Epithelial cell of esophagus (primary cell): ENCODE measurements around a stretch of chr13.

DNA sequence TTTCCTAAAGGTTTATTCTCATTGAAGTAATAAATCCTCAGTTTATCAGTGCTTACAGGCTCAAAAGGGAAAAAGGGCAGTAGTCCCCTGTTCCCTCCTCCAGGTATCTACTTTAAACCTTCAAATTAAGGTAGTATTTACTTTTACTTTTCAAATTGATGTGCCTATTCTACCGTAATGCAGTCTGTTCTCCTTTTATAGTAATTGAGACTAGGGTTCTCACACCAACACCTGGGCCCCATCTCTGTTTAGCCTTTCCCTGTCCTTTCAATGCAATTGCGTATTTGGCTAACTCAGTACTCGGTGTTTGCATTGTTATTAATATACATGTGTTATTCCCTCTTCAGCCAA, 30.1 kb downstream of the USPL1 start:
- RRBS = no CpG with 5 or more reads among the region's 3 CpGs

GRCh38 chr13:30810154-30810470, 74.8 kb downstream of the ALOX5AP start:
- RRBS = no CpG with 5 or more reads among the region's 4 CpGs

DNA sequence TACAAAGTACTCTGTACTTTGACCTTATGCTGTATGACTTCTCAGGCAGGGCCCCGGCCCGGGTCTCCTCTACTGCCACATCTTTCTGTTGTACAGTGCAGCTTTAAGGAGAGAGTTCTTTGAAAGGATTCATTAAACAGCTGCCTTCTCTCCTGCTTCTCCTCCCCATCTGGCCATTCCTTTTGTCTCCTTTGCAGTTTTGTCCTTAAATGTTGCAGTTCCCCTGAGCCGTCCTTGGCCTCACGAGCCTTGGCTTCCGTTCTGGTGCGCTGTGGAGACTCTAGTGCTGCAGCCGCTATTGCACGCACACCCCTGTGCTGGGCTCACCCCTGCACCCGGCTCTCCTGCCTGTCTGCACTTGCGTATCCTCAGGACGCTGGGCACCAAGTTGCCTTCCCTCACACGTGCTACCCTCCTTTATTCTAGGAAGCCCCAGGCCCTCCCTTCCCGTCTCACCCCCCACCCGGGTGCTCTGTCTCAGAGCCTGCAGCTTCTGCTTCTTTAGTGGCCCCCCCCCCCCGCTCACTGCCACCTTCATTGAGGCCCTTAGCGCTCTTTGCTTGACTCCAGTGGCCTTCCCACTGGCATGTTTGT, 8.4 kb downstream of the B3GLCT start:
- RRBS = no CpG with 5 or more reads among the region's 16 CpGs

DNA sequence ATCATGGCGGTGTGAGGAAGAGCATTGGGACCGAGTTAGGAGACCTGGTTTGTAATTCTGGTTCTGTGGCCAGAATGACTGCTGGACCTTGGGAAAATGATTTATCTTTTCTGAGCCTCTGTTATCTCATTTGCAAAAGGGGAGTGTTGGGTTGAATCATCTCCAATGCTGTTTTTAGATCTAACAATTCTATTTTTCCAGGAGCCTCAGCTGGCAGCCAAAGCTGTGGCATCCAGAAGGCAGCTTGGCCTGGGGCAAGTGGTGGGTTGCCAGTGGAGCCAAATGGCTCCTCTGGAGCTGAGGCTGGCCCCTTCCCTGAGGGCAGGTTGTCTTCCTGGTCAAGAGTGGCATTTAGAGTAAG, 21.2 kb downstream of the B3GLCT start:
- RRBS = no CpG with 5 or more reads among the region's 2 CpGs

DNA sequence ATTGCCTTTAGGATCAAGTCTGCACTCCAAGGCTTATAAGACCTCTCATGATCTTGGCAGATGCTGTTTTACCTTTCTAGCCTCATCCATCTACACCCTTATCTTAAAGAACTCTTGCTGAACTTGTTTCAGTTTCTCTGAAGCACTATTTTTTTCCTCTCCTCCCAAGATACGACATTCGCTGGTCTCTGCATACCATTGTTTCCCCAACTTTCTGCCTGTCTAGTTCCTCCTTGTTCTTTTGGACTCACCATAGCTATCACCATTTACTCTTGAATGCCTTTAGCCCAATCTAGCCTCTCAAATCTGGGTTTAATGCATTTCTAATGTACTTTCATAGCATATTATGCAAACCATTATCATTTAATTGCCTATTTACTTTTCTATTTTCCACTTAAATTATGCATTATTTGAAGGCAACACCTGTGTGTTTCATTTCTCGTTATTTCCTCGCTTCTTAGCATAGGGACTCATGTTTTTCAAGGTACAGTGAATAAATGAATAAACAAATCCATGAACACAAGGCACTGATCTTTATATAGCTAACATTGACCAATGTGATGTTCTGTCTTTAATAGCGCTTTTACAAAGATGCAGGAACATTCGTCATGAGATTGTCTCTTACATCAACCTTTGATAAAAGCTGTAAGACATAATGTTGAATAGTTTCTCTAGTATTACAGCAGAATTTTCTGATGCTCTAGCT, 121.0 kb downstream of the B3GLCT start:
- RRBS = no CpG with 5 or more reads among the region's 6 CpGs

DNA sequence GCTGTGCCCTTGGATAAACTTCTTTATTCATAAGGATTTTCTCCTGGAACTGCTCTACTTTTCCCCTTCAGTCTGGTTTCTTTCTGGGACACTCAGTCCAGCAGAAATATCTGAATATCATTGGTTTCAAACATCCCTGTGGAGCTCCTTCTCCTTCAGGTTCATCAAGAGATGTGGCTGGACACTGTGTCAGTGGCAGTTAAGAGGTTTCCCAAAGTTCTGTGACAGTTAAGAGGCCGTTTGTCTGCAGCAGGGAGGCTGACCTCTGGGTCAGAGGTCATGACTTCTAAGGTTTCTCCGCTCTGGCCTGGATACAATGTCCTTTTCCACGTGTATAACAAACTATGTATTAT, 174.8 kb downstream of the B3GLCT start:
- RRBS = no CpG with 5 or more reads among the region's 3 CpGs

DNA sequence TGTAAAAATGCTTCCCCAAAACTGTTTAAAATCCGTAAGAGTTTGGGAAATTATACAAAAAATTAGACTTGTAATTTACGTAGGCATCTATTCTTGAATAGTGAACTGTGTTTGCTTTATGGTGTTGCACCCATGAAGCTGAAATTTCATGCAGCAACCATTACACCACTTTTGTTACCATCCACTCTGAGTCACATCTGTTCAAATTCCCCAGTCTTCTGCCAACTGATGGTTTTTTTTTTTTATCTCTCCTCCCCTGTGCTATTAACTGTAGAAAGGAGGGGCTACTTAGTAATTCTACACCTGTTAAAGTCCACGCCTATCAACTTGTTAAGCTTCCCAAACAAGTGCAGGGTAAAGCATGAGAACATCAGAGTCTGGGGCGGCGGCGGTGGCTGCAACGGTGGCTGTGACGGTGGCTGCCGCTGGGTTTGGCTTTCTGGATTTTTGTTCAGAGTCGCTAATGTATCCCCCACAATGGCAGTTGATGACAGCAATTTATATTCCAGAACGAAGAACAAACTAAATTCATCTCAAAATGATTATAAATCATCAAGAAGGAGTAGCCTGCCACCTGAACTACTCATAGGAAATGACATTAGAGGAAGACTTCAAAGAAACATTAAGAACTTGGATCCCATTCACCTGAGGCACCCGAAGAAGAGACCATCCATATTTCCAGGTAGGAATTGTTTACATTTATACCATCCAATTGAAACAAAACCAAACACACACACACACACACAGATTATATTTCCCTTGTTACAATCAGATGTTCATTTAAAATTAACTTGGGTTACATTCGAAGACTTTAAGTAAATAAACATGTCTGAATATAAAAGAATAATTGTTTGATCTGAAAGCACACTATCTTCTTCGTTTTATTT, 85.8 kb upstream of the FRY start:
- RRBS = no CpG with 5 or more reads among the region's 14 CpGs

- RRBS = no CpG with 5 or more reads among the region's 6 CpGs
Observed at GRCh38 chr13:32175286-32175824, 139.8 kb downstream of the ZAR1L start.

DNA sequence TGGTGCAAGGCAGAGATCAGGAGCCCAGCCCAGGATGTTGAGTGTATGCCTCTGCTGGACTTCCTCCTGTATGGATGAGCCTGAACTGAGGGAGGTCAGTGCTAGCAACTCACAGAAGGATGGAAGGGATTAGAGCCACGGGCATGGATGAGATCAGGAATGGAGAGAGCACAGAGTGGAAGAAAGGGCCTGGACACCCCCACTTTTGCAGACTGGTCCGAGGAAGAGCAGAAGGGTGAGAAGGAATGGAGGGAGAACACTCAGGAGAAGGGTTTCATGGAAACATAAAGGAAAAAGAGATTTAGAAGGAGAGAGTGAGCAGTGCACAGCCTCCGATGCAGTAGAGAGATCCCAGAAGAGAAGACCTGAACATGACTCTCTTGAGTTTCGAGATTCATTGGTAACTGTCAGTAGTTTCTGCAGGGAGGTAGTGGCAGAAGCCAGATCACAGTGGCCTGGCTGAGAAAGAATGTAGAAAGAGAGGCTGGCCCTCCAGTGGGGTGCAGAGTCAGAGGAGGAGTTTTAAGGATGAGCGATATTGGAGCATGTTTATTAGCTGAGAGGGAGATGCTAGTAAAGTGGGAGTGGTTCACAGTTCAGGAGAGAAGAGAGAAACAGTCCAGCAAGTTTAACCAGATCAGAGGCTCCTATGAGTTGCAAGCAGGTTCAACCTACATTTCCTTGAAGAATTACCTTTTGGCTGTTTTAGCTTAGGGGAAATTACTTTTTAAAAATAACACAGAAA, 109.0 kb downstream of the ZAR1L start:
- RRBS = no CpG with 5 or more reads among the region's 5 CpGs

DNA sequence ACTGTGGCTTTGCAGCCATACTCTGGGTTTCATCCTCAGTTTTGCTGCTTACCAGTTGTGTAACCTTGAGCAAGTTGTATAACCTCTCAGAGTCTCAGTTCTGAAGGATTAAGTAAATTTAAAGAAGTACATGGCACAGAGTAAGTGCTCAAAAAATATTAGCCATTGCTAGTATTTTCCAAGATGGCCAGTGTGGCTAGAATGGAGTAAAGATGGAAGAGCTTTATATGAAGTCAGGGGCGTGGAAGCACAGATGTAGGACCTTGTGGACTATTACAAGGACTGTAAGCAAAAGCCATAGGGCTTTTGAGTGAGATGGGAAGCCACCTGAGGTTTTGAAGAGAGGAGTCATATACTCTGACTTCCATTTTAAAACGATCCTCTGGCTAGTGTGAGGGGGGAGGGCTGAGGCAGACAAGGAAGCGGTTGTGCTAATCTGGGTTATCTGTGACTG, 203.7 kb downstream of the PDS5B start:
- RRBS = no CpG with 5 or more reads among the region's 3 CpGs

GRCh38 chr13:33221241-33221965, 64.2 kb downstream of the STARD13 start:
- RRBS = no CpG with 5 or more reads among the region's 7 CpGs

DNA sequence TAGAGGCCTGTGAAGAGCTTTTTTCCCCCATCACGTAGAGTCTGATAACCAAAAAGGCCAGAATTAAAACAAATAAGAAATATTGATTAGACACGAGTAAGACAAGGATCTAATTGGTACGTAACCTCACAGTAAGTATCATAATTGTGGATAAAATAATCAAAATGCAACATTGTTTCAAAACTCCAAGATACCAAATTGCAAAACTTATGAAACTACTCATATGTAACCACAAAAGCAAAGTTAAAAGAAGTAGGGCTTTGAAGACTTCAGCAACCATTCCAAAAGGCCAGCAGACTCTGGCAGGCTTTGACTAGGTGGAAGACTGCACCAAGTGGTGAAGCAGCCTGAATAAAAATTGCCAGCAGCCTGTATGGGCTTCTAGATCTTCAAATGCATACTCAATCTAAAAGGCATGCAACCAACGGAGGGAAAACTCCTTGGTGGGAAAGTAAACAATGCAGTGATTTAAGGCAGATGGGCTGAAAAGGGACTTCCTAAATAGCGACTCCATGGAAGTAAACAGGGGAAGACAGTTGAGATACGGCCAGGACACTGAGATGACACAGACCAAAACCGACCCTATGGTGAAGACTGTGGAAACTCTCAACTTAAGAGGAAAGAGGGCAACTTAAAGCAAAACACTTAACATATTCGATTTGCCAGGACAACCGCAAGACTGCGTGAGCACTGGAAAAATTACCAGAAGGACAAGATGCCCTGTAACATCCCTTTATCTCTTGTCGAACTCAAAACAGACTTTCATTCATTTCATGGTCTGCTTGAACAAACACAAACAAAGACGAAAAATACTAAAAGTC, 56.6 kb downstream of the STARD13 start:
- RRBS = no CpG with 5 or more reads among the region's 12 CpGs

DNA sequence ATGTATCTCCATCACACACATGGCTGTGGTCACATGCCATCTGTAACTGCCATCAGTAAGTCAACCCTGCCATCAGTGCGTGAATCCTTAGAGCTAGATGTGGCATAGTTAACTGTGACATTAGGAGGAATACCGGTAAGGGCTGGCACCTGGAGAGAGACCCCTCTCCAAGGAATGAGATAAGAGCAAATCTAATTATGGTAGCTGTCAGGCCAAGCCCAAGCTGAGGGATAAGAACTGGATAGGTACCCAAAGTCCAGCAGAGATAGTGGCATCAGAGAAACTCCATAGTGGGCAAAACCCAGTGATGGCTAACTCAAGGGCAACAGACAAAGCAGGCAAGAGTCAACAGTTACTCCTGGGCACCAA, 28.4 kb upstream of the STARD13 start:
- RRBS = no CpG with 5 or more reads among the region's 2 CpGs

GRCh38 chr13:33322086-33322820, 36.7 kb upstream of the STARD13 start:
- RRBS = no CpG with 5 or more reads among the region's 13 CpGs

DNA sequence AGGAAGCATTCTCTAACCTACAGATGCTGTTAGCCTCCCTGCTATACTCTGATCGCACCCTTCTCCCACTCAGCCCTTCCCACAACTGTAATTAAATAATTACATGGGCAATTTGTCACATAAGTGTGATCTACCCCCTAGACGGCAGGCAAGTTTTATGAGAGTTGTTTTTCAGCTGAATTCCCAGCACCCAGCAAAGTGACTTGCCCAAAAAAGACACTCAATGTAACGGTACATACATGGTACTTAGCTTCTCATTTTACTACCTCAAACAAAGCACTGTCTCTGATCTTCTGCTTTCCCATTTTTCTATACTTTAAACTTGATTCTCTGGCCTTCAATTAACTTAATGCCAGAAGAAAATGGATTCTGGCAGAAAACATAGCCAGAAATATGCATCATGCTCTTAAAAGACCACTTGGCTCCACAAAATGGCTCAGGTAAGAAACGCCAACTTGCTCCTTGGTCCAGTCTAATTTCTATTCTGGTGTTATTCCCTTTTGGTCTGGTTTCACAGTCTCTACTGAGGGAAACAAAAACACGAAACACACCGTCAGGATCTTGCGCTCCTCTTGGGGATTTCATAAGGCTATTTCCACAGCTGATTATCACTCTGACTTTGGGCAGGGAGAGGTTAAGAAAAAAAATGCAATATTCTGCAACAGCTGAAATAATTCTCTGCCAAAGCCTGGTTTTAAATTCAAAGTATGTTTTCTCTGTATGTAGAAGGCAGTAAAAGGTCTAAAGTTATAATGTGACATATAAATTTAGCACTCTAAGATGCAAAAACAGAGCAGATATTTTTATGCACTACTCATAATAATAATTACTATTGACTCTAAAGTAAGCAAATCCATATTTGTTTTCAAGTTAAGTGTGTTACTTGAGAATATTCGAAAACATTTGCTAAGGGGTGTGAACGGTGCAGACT, 38.1 kb upstream of the STARD13 start:
- RRBS = no CpG with 5 or more reads among the region's 9 CpGs

DNA sequence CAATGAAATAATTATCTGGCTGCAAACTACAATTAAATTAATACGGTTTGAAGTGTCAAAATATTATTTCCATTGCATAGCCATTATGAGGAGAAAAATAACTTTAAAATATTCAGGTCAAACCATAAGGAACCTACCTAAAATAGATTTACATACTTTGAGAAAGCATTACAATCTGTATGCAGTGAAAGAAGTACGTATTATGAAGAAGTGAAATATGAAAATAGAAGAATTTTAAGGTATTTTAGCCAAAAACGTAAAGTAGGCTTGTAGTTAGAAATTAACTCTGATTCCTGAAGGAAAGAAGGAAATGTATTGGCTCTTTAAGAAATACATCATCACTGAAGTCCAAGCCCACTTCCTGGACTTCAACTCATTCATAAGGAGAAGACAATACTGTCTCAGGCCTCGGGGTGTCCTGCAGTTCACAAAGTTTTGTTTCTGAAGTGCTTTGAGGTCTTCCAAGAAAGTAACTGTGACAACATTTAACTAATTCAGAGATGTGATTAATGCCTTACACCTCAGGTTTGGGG, 65.6 kb upstream of the STARD13 start:
- RRBS = no CpG with 5 or more reads among the region's 4 CpGs

DNA sequence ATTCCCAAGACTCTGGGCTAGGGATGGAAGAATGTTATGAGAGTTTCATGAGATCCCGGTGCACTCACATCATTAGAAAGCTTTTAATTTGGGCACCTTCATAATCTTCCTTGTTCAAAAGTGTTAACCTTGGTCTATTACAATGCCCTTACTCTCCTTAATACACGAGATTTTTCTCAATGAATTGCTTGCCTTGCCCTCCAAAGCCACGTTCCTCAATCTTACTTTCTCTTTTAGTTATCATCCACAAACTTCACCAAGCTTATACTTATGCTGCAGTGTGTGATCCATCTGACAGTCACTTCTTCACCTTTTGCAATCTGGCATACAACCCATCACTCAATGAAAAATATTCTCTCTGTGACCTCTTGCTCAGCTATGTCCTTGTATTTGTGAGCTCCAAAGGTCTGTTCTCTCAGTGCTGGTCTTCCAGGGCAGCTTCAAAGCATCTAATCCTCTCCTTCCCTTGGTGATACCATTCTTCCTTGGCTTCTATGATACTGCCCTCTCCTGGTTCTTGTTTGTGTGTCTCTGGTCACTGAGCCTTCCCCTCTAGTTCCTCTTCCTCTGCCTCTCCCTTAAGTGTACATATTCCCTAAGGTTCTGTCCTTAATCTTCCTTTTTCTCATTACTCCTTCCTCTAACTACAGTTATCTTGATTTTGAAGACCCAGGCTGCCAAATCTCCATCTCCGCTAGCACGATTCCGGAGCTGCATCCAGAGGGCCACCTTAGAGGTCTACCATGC, 202.2 kb upstream of the STARD13 start:
- RRBS = no CpG with 5 or more reads among the region's 6 CpGs

- RRBS = no CpG with 5 or more reads among the region's 7 CpGs
Observed at GRCh38 chr13:33610365-33610690, 207.6 kb upstream of the RFC3 start.

- RRBS = no CpG with 5 or more reads among the region's 5 CpGs
Observed at GRCh38 chr13:33743925-33744499, 73.9 kb upstream of the RFC3 start.